ENCODE results near the gene ZNF484.

GRCh38 chr9:90991928-90992588 is 190.4 kb downstream of the SYK start:
- PRO-cap, 10 experiments: no peak in any of the 10 experiments

DNA sequence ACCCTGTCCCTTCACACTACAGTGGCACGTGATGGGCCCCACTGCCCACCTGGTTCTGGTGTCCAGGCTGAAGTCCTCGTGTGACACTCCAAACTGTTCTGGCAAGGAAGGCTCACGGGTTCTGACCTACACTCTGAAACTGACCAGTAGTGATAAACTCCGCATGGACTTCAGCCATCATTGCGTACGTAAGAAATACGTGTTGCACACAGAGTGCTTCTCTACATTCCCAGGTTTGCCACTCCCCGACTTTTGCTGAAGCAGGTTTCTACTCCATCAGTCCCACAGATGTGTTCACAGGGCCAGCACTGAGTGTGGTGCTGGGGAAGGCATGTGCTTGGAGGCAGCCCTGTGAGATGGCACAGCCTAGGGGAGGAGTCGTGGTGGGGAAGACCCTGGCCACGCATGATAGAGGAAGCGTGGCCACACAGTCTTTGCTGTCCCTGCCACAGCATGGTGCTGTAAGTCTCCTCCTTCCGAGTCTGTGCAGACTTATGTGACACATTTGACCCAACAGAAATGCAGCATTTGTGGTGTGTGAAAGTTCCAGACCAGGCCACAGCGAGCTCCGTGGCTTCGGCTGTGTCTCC is 198.0 kb downstream of the AUH start:
- PRO-cap, 10 experiments: no peak in any of the 10 experiments

- PRO-cap, 10 experiments: peak in 6 of 10 experiments; most common plus-strand start chr9:91193167 (in 2); most common minus-strand start chr9:91193172 (in 1)
Observed at GRCh38 chr9:91192802-91193308, 168.9 kb downstream of the AUH start.

- PRO-cap, 10 experiments: no peak in any of the 10 experiments
Observed at GRCh38 chr9:91194015-91194123, 167.8 kb downstream of the AUH start.

- PRO-cap, 10 experiments: peak in 2 of 10 experiments; most common plus-strand start chr9:91395385 (in 2); most common minus-strand start chr9:91395139 (in 1)
Observed at GRCh38 chr9:91394888-91395774, 28.5 kb downstream of the NFIL3 start.

DNA sequence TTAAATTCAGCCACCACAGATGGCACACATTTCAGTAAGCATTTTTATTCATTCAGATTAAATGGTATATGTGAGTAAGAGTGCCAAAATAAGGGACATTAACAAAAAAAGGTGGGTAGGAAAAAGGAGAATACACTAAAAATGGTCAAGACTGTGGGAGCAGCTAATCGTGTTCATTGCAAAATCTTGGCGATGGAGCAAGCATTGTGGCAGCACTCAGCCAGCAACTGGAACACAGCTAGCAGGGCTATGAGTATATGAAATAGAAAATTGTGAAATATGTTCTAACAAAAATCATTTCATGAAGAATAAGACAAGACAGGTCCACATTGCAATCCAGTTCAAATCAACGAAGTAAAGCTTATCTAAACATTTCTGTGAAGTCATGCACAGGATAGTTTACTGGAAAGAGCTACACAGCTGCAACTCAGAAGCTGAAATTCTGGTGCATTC is 5.2 kb upstream of the NFIL3 start:
- PRO-cap, 10 experiments: peak in 1 of 10 experiments; most common minus-strand start position 234 of the sequence (in 1)

DNA sequence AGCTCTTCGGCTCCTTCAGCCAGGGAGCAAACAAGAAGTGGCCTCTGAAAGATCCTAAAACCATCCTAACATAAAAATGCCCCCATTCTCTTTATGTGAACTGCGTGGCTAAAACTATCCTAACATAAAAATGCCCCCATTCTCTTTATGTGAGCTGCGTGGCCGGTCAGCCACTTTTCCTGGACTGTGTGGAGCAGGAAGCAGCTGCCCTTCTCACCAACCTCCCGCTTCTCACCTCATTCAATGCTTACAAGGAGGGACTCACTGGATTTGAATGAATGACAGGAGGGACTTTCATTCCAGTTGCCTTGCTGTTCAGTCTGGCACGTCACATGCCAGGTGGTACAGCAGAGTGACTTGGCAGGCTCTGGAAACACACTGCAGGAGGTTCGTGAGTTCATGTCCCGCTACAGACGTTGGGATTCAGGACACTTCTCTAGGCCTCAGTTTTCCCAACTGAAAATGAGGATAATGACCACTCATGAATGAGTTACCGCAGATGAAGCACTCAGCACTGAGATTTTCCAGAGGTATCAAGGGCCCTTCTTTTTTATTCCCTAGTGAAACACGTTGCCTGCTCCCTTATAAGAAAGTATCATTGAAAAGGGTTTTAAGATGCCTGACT is 60.2 kb upstream of the NFIL3 start:
- PRO-cap, 10 experiments: no peak in any of the 10 experiments

GRCh38 chr9:91514978-91515633 is 91.5 kb upstream of the NFIL3 start:
- PRO-cap, 10 experiments: no peak in any of the 10 experiments

DNA sequence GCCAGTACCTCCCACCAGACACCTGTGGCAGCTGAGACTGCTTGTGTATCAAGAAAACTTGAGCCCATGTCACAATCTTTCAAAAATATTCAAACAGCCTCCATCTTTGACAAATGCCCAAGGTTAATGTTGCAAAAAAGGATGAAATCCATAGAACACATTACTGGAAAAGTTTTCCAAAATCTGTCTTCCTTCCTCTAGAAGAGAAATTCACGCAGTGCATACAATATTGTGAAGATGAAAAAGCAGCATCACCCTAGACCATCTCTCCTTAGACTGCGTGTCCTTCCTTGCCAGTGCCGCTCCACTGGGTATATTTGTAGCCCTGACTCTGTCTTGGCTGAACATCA is 54.1 kb downstream of the ROR2 start:
- PRO-cap, 10 experiments: peak in 1 of 10 experiments; most common minus-strand start position 278 of the sequence (in 1)

DNA sequence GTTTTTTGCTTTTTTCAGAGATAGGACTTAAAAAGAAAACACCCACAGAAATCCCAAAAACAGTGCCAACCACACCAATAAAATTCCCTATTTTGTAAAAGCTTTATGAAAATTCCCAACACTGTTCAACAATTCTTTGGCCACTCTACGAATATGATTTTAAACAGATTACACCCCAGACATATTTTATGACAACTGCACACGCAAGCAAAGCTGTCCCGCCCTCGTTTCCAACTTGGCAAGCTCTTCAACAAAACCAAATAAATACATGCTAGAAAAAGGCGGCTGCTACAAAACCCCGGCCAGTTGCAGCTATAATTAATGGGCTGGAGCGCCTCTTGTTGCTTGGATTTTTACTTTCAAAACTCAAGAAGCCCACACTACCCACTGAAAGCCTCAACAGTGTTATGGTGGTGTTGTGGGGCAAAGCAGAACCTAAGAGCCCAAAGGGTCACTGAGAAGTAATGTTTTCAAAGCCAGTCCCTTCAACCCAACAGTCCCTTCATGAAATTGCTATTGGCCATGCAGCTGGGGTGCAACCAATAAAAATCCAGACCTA is 4.3 kb downstream of the ROR2 start:
- PRO-cap, 10 experiments: no peak in any of the 10 experiments

GRCh38 chr9:92072237-92073256 is 42.7 kb downstream of the SPTLC1 start:
- PRO-cap, 10 experiments: no peak in any of the 10 experiments

DNA sequence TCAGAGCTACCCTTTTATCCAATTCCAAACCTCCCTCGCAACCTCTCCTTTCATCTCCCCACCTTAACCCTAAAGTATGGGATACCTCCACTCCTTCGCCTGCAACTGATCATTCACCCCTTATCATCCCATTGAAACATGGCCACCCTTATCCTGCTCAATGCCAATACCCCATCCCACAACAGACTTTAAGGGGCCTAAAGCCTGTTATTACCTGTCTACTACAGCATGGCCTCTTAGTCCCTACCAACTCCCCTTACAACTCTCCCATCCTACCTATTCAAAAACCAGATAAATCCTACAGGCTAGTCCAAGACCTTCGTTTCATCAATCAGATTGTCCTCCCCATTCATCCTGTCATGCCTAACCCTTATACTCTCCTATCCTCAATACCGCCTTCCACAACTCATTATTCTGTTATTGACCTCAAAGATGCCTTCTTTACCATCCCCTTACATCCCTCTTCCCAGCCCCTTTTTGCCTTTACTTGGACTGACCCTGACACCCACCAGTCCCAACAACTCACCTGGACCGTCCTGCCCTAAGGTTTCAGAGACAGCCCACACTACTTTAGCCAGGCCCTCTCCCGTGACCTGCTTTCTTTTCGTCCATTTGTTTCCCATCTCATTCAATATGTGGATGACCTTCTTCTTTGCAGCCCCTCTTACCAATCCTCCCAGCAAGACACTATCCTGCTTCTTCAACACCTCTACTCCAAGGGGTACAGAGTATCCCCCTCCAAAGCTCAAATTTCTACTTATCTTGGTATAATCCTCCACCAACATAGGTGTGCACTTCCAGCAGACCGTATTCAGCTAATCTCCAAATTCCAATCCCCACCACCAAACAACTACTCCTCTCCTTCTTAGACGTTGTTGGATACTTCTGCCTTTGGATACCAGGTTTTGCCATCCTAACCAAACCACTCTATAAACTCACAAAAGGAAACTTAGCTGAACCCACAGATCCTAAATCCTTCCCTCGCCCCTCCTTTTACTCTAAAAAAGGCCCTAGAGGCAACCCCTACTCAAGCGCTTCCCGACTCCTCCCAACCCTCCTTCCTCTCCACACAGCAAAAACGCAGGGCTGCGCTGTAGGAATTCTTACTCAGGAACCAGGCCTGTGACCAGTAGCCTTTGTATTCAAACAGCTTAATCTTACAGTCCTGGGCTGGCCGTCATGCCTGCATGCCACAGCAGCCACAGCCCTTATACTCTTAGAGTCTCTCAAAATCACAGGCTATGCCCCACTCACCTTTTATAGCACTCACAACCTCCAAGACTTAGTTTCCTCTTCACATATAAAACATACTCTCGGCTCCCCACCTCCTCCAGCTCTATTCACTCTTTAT is 40.3 kb downstream of the SPTLC1 start:
- PRO-cap, 10 experiments: no peak in any of the 10 experiments

- PRO-cap, 10 experiments: no peak in any of the 10 experiments
Observed at GRCh38 chr9:92247251-92247777, 46.2 kb downstream of the IARS1 start.

DNA sequence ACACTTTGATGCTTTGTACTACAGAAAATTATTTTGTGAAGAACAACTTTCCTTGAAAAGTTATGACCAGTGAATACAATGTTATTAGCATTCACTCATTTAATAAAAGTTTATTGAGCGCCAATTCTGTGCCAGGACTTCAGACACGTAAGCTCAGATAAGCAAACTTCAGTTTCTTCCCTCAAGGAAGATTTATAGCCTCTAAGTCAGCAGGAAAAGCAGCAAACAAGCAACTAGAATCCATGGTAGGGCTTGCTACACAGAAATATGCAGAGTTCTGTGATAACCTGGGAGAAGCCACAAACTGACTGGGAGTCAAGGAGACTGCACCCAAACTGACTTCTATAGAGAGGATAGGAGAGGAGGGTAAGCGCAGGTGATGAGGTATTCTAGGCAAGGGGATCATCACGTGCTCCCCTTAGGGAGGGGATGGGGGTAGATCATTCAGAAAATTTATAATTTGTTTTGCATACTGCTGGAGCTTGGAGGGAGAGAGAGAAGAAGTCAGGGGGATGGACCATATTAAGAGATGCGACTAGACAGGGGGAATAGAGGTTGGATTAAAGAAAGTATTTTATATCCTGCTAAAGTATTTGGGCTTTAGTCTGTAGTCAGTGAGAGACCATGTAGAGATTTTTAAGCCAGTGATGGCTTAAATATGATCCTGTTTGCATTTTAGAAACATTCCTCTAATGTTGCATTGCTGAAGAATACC is 1.5 kb upstream of the OGN start:
- PRO-cap, 10 experiments: no peak in any of the 10 experiments

DNA sequence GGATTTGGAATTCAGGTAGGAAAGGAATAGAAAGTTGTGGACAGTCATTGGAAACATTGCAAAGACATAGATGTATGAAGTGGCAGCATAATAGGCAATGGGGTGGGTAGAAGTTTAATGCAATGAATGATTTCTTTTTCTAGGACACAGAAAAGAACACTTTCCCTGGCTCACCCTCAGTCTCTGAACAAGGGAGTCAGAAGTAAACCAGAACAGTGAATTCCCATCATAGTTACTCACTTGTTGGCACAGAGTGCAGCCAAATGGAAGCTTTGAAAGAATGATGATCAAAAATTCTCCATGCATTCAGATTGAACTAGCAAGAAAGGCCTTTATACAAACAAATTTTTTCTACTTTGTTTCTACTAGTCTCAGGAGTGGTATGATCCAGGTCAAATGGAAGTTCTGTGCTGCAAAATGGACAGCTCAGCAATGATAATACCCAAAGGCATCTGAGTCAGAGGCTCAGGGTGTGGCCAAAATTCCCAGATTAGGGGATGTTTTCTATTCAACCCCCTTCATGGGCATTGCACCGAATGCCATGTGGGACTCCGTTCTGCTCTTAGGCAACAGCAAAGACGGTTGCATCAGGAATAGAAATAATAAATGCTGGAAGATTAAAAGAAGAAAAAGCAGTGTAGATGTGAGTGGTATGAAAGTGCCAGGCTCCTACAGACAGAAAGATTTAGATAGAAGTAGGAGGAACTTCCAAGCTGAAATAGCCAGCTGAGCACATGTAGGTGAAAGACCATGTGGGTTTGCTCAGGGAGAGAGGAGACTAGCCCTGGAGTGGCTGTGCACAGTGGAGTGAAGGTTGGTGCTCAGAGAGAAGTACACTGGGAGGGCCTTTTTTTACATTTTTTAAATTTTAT is 29.5 kb downstream of the ECM2 start:
- PRO-cap, 10 experiments: peak in 1 of 10 experiments; most common plus-strand start position 635 of the sequence (in 1)

DNA sequence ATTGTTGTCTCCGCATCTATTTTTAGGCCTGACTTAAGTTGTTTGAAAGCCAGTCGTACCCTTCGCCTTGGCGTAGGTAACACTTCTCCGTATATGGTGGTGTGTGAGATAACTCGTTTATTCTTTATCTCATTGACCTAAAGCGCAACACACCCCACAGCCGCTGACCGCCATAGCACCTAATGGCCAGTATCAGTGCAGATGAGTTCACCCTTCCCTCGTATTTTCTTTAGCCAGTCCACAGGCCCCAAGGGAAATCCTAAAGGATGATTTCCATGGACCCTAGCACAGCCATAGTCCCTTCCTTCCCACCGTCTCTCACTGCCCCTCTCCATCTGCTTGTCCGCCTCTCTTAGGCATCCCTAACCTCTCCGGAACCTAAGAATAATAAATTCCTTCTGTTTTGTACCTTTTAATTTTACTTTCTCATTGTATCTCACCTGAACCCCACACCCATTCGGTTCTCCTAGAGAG is 1.0 kb upstream of the BICD2 start:
- PRO-cap, 10 experiments: no peak in any of the 10 experiments

DNA sequence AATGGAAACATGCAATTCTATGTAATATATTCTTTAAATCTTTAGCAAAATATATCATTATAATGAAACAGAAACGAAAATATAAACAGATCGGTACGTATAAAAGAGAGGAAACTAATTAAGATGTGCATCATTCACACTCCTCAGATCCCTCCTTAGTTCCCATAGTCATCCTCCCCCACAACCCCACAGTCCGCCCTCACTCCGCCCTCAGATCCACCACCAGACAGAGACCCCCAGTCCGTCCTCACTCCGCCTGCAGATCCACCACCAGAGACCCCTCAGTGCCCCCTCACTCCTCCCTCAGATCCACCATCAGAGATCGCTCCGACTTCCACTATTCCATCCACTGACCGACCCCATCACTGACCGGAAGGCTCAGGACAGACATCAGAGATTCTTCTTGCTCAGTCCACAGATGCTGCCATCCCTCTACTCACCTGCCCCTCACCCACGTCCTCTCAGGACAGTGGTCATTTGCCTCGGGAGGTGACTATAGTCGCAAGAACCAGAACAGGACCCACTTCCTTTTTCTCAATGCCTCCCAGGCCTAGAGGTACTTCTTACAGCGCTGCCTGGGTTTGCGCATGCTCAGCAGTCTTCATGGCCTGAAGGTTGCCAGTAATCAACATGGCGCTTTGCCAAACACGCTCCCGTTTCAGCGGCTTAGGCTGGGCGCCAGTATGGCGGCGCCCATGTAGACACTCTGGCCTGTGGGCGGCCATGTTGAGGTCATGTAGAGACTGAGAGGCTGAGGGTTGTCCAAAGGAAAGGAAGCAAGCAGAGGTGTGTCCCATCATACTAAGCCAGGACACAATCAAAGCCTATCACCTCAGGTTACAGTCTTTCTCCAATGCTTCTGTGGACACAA is at the start of gene ZNF484:
TSS of gene ZNF484 (minus strand) at position 589 of the 871 bp plus-strand sequence.
- PRO-cap, 10 experiments: peak in 5 of 10 experiments; most common plus-strand start position 746 of the sequence (in 3); most common minus-strand start position 583 of the sequence (in 3)

- PRO-cap, 10 experiments: no peak in any of the 10 experiments
Observed at GRCh38 chr9:92964803-92965080, 17.4 kb downstream of the FGD3 start.

GRCh38 chr9:92965081-92965853 is 17.9 kb downstream of the FGD3 start:
- PRO-cap, 10 experiments: peak in 1 of 10 experiments; most common plus-strand start chr9:92965531 (in 1); most common minus-strand start chr9:92965387 (in 1)

DNA sequence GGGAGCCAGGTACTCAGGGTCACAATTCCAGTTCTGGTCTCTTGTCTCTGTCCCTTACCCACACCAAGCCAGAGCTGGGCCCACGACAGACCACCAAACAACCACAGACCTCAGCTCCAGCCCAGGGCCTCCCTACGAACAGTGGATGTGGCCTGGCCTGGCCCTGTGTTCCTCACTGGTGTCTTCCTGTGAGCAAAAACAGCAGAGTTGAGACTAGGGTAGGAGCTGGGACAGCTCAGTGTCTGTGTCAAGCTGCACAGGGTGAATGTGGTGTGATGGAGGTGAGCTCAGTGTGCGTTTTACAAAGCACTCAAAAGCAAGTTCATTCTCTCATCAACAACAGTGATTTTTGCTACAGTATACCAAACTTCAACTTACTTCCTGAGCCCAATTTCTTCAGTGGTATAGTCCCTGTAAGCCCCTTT is 33.3 kb upstream of the SUSD3 start:
- PRO-cap, 10 experiments: no peak in any of the 10 experiments

Data from Metastatic Breast Carcinoma in the Brain (tissue), 10 donors.